H1 (cell line): ENCODE measurements around a stretch of chr2.

DNA sequence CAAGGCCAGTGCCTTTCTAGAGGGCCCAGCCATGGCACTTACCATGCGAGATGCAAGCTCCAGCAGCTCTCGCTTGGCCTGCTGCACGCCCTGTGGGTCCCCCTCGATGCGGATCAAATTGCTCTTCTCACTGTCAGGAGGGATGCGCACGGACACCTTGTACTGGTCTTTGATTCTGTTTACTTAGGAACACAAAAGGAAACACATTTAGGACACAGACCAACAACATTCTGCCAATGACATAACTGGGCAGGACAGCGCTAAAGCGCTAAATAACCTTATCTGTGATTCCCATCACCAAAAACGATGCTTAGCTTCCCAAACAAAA, 61.3 kb downstream of the ANO7 start:
- RRBS: no CpG with 5 or more reads among the region's 10 CpGs
CAGE:
- cytosol, long polyA plus RNA: no peak
- long polyA plus RNA: no peak
- nucleus, long polyA plus RNA: no peak

DNA sequence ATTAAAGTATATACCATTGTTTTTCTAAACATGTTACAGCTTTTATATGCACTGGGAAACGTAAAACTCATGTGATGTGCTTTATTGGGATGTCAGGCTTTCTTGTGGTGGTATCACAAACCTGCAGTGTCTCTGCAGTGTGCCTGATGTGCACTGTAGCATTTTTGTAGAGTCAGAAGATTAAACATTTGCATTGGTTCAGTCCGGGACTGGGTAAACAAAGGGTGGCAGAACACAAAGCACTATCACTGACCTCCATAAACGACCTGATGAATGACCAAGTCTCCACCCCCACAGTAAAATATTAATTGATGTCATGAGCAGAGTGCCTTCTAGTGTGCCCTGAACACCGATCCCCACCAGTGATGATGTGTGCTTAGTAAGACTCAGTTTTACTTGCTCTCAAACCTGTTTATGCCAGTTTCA, 30.3 kb downstream of the HDLBP start:
- RRBS: no CpG with 5 or more reads among the region's 4 CpGs
CAGE:
- cytosol, long polyA plus RNA: no peak
- long polyA plus RNA: no peak
- nucleus, long polyA plus RNA: no peak

GRCh38 chr2:241316811-241317114, 1.0 kb downstream of the SEPTIN2 start:
- RRBS: no CpG with 5 or more reads among the region's 4 CpGs
CAGE:
- cytosol, long polyA plus RNA: no peak
- long polyA plus RNA: no peak
- nucleus, long polyA plus RNA: no peak

DNA sequence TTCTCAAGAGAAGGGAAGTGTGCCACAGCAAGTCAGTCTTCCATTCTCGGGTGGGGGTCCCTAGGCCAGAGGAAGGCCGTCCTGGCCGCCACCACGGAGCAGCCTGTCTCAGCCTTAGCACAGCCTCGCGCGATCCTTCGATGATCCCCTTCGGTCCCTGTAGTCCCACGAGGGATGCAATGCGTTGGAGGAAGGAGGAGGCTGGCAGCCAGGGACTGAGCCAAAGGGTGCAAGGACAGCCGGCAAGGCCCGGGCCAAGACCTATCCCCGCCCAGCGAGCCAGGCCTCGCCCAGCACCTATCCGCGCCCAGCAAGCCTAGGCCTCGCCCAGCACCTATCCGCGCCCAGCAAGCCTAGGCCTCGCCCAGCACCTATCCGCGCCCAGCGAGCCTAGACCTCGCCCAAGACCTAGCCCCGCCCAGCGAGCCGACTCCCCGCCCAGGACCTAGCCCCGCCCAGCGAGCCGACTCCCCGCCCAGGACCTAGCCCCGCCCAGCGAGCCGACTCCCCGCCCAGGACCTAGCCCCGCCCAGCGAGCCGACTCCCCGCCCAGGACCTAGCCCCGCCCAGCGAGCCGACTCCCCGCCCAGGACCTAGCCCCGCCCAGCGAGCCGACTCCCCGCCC, 787 bp upstream of the FARP2 start:
- RRBS: no CpG with 5 or more reads among the region's 50 CpGs
CAGE:
- cytosol, long polyA plus RNA: no peak
- long polyA plus RNA: no peak
- nucleus, long polyA plus RNA: no peak

GRCh38 chr2:241399729-241400821, 44.0 kb downstream of the FARP2 start:
- RRBS: no CpG with 5 or more reads among the region's 10 CpGs
CAGE:
- cytosol, long polyA plus RNA: no peak
- long polyA plus RNA: no peak
- nucleus, long polyA plus RNA: no peak

- RRBS: no CpG with 5 or more reads among the region's 13 CpGs
CAGE:
- cytosol, long polyA plus RNA: no peak
- long polyA plus RNA: no peak
- nucleus, long polyA plus RNA: no peak
Observed at GRCh38 chr2:241494580-241495162, 13.7 kb downstream of the STK25 start.

- RRBS: no CpG with 5 or more reads among the region's 6 CpGs
CAGE:
- cytosol, long polyA plus RNA: no peak
- long polyA plus RNA: no peak
- nucleus, long polyA plus RNA: no peak
Observed at GRCh38 chr2:241507193-241507403, 1.3 kb downstream of the STK25 start.

- RRBS: no CpG with 5 or more reads among the region's 10 CpGs
CAGE:
- cytosol, long polyA plus RNA: no peak
- long polyA plus RNA: no peak
- nucleus, long polyA plus RNA: no peak
Observed at GRCh38 chr2:241577338-241577946, 18.9 kb downstream of the BOK start.

DNA sequence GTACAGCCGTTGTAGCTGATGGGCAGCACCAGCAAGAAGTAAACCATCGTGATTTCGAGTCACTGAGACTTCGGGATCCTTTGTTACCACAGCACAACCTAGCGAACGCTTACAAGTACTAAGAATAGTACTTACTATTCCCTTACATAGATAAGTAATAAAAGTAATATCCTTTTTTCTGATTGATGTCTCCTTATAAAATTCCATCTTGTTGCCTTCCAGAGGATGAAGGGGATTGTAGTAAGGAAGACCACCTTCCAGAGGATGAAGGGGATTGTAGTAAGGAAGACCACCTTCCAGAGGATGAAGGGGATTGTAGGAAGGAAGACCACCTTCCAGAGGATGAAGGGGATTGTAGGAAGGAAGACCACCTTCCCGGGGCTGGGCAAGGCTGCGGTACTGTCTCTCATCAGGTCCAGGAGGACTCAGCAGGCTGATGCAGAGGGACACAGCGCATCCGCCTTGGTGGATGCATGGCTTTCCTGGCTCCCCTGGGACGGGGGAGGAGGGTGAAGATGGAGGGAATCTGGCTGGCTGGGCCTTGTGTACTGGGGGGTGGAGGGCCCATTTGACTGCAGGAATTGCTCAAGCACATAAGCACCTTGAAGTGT, 3.1 kb upstream of the DTYMK start:
- RRBS: no CpG with 5 or more reads among the region's 11 CpGs
CAGE:
- cytosol, long polyA plus RNA: no peak
- long polyA plus RNA: no peak
- nucleus, long polyA plus RNA: no peak

DNA sequence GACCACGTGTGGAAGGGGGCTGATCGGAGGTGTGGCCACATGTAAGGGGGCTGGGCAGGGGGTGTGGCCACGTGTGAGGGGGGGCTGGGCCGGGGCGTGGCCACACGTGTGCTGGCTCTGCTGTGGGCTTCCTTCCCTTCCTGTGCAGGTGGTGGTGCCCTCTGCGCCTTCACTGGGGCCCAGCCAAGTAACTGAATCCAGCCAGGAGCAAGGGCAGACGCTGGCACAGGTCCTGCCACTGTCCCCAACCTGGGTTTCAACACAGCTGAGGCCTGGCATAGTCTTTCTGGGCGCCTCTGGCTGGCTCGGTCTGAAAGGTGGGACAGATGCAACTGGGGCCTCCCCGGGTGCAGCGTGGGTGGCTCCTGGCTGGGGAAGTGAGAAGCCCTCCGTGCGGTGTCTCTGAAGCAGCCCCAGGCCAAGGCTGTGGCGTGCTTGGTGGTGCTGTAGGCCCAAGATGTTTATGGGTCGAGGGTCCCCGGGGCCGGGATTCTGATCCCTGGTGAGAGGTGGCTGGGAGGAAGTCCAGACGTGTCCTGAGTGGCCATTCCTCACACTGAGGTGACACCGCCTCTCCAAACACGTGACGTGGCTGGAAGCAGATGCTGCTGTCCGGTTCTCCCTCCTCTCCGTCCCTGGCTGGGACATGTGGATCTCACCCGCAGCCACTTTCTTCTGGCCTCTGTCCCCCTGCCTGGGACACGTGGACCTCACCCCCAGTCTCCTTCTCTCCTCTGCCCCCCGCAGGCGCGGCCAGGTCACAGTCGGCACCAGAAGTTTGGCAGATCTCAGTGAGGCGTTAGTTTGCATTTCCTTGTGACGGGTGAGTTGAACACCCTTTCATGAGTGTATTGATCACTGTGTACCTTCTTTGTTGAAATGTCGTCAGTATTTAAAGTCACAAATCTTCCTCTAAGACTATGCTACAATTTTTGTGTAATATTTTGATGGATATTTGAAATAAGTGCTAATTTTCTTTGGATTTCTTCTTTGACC, 12.6 kb downstream of the RTP5 start:
- RRBS: no CpG with 5 or more reads among the region's 33 CpGs
CAGE:
- cytosol, long polyA plus RNA: no peak
- long polyA plus RNA: no peak
- nucleus, long polyA plus RNA: start-site peak on the plus strand centred at position 134 of the sequence, 84 bp wide, 25 reads

DNA sequence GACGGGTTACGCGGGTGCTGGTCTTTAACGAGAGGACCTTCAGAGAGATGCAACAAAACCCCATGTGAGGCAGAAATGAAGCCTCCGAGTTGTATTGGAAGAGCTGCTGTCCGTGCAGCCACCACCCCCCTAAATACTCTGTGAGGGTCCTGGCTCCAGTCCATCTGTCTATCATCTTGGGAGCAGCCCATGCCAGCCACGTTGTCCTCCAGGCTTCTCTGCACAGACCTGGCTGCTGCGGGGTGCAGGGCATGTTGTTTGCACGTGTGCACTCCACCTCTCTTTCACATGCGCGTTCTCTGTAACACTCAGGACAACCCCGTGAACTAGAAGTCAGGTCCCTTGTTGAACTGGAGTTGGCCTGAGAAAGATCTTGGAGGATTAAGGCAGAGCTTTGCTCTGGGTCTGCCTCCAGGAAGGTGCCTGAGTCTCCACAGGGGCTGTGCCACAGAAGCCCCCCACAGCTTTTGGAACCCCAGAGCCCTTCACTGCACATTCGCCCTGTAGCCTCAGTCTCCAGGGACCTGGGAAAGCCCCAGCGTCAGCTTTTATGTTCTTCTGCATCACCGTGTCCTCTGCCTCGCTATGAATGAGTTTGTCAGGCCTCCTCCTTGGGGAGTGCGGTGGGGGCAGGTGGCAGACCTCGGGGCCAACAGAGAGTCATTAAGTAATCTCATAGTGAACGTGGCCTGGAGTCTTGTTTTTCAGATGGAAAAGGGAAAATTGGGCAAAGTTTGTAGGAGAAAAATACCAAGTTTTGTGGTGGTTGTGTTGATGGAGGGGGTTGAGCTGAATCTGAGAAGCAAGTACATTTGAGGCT, 14.2 kb downstream of the FAM240C start:
- RRBS: no CpG with 5 or more reads among the region's 19 CpGs
CAGE:
- cytosol, long polyA plus RNA: no peak
- long polyA plus RNA: no peak
- nucleus, long polyA plus RNA: no peak

DNA sequence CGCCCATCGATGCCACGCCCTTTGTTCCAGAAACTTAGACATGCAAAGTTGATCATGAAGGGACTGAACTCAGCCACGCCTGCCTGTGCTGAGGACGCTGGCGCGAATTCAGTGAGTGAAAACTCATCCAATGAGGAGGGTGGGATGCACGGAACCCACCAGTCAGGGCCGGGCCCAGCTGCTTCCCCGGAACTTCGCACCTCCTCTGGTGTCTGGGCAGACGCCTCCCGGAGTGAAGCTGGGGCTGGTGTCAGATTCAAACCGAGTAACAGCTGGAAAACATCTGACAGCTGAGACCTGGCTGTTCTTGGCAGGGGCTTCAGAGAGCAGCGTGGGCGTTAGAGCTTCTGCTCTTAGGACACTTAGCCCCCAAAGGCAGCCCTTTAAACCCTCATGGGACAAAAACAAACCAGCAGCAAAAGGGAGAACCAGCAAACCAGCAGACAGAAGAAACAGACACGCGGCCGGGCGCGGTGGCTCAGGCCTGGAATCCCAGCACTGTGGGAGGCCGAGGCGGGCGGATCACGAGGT, 875 bp downstream of the FAM240C start:
- RRBS: no CpG with 5 or more reads among the region's 25 CpGs
CAGE:
- cytosol, long polyA plus RNA: no peak
- long polyA plus RNA: no peak
- nucleus, long polyA plus RNA: no peak

GRCh38 chr2:241965698-241966492, 65.6 kb upstream of the FAM240C start:
- RRBS: no CpG with 5 or more reads among the region's 14 CpGs
CAGE:
- cytosol, long polyA plus RNA: no peak
- long polyA plus RNA: no peak
- nucleus, long polyA plus RNA: no peak

DNA sequence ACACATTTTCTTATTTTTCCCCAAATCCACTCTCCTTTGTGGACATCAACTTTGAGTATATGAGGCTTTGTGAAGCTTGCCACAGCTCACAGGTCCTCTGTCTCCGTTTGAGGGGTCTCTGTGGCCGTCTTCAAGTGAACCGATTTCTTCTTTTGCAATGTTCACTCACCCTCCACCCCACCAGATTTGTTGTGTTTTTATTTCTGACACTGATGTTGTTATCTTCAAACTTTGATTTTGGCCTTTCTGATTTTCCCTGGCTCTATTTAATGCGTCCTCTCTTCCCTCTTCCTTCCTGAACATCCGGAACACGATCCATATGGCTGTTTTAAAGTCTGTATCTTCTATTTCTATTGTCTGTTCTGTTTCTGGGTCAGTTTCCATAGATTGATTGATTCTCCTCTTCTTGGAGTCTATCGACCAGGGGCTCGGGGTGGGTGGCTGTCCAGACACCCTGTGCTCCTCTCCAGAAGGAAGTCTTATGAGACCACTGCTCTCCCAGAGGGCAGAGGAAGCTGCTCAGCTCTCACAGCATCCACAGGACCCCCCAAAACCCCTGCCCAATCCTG, 97.4 kb upstream of the FAM240C start:
- RRBS: no CpG with 5 or more reads among the region's 8 CpGs
CAGE:
- cytosol, long polyA plus RNA: no peak
- long polyA plus RNA: no peak
- nucleus, long polyA plus RNA: no peak